MCF 10A (cell line): ENCODE results near the gene MGAT4D.

DNA sequence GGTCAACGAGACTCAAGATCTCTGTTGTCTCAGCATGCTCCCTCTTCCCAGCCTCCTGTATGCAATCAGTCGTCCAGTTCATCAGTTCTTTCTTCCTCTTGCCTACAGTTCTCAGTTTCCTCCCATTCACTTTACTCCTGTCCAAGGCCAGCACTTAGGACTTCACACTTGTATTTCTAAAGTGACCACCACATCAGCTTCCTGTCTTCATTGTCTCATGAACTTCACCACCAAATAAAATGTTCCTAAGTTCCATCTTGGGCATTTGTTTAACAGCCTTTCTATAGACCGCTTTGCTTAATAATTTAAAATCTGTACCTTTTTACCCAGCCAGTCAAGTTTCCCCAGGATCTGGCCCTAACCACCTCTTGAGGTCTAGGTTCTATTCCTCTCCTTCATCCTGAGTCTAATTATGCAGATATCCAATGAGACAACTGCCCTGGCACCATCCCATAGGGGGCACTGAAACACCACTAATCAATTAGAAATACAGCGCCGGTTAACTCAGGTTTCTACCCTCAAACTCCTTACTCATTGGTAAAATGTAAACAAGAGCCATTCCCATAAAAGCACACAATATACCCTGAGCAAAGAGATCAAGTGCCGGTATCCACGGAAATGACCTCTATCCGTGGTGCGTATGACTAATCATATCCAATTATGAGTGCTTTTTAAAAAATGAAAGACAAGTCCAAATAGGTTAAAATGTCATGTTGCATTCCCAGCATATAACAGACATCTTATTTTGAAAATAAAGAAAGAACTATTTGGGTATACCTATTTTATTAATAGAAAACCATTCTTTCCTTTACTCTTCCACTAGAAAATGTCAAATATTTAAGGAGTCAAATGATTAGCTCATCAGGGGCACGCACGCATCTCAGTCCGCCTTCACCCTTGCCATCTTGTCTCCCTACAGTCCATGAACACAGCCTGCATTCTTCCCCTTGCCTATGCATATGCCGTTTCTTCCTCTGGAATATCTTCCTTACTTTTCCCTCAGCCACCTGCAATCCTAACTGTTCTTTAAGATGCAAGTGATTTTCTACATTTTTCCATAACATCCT is 141.3 kb downstream of the MAML3 start:
- PRO-cap, result no peak
- RRBS, result 11% methylated on average over 1 of the region's 13 CpGs

DNA sequence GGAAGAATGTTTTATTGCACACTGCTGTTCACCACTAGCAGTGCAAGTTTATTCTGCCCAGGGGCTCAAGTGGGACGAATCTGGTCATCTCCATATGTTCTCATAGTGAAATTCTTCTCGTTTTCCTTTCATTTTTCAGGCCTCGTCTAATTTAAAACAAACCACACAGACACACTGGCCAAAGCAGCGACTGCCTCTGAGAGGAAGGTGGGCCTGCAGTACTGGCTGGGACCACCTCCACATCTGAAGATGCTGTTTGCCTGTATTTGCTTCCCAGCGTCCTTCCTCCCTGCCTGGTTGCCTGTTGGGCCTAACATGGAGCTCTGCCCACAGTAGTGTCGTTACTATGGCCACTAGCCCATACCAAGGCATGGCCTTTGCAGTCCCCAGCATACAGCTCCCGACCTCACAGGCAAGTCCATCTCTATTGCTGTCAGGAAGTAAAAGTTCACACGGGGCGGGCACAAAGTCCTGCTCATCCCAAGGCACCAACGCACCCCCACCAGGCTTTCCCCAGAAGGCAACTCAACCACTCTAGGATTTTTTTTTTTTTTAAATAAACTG is 71.7 kb downstream of the MAML3 start:
- PRO-cap, result no peak
- RRBS, result no CpG with 5 or more reads among the region's 10 CpGs

GRCh38 chr4:140085008-140086104 is 68.6 kb downstream of the MAML3 start:
- PRO-cap, result no peak
- RRBS, result no CpG with 5 or more reads among the region's 16 CpGs

- PRO-cap, result no peak
- RRBS, result no CpG with 5 or more reads among the region's 4 CpGs
Measured at GRCh38 chr4:140092796-140093232, 61.2 kb downstream of the MAML3 start.

DNA sequence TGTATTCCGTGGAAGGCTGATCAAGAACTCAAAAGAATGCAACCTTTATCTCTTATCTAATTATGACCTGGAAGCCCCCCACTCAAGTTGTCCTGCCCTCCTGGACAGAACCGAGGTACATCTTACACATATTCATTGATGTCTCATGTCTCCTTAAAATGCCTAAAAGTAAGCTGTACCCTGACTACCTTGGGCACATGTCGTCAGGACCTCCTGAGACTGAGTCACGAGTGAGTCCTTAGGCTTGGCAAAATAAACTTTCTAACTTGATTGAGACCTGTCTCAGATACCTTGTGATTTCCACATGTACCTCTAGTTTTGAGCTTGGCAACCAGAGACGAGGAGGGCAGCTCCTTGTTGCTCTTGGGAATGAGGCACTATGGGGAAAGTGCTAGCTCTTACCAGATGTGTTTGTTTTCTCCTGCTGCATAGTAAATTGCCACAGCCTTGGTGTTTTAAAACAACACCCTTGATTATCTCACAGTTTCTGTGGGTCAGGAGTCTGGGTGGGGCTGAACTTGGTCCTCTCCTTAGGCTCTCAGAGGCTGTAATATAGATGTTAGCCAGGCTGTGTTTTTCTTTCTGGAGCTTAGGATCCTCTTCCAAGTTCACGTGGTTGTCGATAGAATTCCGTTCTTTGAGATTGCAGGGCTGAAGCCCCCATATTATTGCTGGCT is 59.1 kb upstream of the MAML3 start:
- PRO-cap, result no peak
- RRBS, result no CpG with 5 or more reads among the region's 8 CpGs

GRCh38 chr4:140237407-140238268 is 83.7 kb upstream of the MAML3 start:
- PRO-cap, result no peak
- RRBS, result no CpG with 5 or more reads among the region's 14 CpGs

DNA sequence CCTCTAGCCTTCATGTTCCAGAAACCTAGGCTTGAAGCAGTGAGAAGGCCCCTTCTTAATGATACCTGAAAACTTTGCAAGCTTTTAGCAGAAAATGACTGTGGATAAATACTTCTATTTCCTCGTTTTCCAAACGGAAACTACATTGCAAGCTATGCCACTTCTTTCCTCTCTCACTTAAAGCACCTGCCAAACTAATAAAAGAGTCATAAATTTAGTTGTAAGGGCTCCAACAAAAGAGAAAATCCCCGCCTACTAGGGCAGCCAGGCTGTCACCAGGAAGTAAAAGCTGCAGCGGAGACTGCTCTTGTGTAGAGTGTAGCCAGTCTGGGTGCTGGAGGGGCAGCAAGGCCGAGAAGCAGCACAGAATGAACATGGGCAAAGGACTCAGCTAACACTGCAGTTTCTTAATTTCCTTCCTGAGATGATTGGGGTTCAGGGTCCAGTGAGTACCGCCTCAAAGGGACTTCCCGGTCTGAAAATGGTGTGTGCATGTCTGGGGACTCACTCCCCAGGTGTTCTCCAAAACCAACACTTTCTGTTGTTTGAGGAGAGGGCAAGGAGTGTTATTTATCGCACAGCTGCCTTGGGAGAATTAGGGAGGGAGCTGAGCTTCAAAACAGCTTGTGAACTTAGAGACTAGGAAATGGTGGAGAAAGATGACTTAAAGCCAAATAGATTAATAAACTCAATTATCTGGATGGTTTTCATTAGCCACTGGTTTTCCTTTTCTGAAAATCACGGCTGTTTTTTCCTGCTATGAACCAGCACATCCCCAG is 89.4 kb upstream of the MAML3 start:
- PRO-cap, result no peak
- RRBS, result no CpG with 5 or more reads among the region's 9 CpGs

- PRO-cap, result no peak
- RRBS, result 97% methylated on average over 6 of the region's 79 CpGs
Measured at GRCh38 chr4:140497439-140498639, at the start of gene MGAT4D. MGAT4D (minus strand) TSS chr4:140498293.

- PRO-cap, result no peak
- RRBS, result no CpG with 5 or more reads among the region's 6 CpGs
Measured at GRCh38 chr4:140659123-140659825, 90.5 kb upstream of the UCP1 start.

DNA sequence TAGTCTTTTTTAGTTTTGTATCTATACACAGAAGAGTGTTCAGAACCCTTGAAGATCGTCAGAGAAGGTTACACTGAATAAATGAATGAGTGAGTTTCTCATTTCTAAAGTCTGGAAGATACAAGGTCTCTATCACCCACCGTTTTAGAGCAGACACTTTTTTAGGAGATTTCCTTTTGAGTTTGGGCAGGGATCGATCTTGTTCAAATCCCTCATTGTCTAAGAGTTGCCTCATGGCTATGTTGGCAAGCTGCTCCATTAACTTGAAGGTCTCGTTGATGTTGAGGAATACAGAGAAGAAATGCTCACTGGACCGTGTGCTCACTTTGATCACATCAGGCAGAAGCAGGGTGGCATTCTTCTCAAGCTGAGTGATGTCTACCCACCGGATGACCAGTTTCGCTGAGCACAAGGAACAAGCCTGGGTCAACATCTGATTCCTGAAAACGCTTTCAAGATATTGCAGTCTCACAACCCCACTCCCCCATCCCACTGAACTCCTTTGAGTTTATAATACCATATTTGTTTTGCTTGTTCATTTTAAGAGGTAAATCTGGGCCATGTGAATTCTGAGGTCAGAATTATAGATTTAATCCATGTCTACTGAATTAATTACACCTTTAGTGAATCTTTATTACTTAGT is 77.3 kb downstream of the TBC1D9 start:
- PRO-cap, result no peak
- RRBS, result no CpG with 5 or more reads among the region's 8 CpGs

DNA sequence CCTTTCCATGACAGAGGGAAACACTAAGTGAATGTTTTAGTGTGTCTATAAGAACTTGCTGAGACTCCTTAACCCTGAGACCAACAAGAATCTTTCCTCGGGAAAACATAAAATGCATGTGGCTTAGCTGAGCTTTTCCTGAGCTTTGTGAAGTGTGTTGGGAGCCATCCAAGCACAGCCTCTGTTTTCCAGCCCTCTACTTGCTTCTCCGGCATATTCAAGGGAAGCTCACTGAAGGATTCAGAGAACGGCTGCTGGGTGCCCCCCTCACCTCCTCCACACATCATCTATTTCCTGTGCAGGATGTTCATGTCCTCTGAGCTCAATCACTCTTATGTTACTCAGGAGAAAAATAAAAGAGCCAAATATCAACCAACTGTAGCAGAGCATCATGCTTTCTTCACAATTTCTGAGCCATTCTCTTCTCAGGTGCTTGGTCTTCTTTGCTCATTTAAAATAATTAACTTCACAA is 492.2 kb downstream of the IL15 start:
- PRO-cap, result no peak
- RRBS, result no CpG with 5 or more reads among the region's 3 CpGs

DNA sequence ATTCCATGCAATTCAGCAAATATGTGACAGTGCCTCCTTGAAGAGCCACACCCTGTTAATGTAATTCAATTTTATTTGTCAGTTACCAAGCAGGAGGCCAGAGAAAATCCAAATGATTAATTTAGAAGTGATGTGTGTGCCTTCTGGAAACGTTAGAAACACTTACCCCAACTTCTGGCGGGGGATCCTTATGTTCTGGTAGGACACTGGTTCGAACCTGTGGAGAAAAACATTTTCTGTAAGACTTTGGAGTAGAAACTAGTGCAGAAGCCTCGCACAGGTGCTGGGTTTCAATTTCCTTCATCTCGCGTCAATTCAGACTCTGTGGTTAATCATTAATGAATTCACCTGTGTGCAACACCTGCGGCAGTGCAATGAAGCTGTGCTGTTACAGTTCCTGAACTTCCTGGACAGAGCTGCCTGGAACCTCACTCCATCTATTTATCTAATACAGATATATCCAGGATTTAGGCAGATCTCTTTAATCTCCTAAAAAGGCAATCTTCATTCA is 531.5 kb downstream of the INPP4B start:
- PRO-cap, result no peak
- RRBS, result no CpG with 5 or more reads among the region's 7 CpGs

- PRO-cap, result no peak
- RRBS, result no CpG with 5 or more reads among the region's 7 CpGs
Measured at GRCh38 chr4:142817245-142817796, 28.8 kb downstream of the INPP4B start.

DNA sequence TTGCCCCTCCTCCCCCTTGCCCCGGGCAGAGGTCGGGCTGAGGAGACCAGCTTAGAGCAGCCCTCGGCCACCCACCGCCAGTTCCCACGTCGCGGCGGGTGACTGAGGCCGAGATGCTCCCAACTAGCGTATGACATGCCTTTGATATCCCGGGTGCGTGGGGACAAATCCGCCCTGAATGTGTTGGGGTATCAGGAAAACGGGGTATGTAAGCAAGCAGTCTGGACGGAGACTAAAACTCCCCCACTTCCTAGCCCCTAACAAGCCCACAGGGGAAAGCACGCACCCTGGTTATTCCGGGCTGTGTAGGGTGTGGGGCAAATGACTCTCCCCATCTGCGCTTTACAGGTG is 963 bp upstream of the INPP4B start:
- PRO-cap, result no peak
- RRBS, result no CpG with 5 or more reads among the region's 18 CpGs

- PRO-cap, result no peak
- RRBS, result no CpG with 5 or more reads among the region's 3 CpGs
Measured at GRCh38 chr4:143163091-143163532, 21.6 kb upstream of the USP38 start.

DNA sequence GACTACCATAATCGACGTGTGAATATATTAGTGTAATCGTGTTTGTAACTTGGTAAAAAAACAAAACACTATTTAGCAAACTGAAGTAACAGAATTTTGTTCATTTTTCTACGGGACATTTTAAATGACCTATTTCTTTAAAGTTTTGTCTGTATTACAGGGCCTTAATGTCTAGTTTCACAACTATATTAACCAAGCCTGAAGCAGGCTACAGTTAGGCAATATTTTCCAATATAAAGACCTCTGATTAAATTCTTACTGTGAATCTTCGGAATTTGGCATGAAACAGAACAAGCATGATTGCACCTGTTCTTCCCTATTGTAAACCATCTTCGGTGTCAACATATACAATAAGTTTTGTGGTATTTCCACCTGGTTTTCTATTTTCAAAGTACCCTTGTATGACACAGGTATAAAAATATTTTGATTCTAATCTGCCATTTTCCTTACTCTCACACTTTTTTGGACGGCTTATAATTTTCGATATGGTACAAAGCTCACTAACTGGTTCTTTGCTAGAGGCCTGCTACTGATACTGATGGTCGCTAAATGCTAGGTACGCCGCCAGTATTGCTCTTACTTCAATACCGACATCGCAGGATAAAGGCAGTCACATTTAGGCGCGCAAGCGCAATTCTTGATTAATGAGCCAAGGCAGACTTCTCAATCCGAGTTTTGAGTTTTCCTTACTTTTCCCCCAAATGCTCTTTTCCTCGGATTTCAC is 737 bp upstream of the USP38 start:
- PRO-cap, result bidirectional peak, plus-strand start at position 584 of the sequence, minus-strand start at position 572 of the sequence
- RRBS, result no CpG with 5 or more reads among the region's 18 CpGs

DNA sequence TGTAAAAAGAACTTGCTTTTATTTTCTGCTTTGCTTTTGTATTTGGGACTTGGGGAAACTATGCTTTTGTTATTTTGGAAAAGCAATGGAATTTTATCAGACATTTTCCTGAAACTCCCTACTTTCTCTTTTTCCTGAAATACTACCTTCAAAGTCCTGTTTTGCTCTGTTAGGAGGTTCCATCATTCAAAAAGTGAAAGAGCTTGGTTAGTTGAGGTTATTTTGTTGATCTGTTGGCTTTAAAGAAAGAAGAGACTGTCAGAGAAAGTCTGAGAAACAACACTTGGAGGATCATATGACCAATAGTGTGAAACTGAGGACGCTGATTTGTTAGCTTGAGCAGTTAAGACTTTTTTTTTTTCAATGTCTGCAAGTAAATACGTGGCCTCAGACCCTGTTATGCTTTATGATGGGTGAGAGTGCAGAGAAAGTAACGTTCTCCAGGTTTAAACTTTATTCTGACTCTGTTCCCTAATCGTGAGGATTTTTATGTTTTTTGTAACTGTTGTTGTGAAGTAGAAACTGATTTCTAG is 45.8 kb downstream of the GAB1 start:
- PRO-cap, result bidirectional peak, plus-strand start at position 407 of the sequence, minus-strand start at position 245 of the sequence
- RRBS, result no CpG with 5 or more reads among the region's 4 CpGs

DNA sequence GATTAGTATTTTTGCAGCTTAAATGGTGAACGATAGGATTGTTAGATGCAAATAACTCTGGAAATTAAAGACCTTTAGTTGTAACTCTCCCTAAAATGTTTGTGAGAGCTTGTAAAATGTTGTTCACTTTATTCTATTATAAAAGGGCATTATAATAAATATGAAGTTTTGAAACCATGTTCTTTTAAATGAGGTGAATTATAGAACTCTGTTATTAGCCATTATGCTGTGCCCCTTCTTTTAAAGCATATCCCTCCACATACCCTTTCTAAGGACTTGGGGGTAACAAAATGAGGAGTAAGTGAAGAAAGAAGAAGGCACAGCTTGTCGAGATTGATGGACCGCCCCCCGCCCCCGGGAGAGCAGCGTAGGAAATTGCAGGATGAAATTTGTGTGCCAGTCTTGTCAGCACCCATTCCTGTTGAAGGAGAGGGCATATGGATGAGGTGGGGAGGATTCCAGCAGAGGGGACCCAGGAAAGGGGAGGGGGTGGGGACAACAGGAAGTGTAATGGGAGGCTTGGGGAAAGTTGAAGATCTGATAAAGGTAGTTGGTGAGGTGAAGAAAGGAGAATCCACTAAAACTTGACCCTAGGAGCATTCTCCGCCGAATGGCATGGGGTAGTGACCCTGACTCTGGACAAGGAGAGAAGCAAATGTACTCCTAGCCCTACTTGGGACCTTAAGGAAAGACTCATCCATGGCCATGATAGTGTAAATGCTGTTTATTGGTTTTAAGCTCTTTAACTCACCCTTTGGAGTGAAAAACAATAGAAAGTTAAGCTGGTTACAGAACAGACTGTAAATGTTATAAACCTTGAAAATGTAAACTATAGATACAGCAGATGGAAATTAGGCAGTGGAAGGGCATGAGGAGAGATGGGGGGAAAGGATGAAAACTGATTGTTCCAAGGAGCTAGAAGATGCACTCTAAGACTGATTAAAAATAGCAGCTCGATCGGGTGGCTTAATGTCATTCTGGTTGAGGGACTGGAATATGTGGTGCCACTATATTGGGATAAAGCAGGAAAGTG is 59.2 kb downstream of the GAB1 start:
- PRO-cap, result no peak
- RRBS, result no CpG with 5 or more reads among the region's 10 CpGs

DNA sequence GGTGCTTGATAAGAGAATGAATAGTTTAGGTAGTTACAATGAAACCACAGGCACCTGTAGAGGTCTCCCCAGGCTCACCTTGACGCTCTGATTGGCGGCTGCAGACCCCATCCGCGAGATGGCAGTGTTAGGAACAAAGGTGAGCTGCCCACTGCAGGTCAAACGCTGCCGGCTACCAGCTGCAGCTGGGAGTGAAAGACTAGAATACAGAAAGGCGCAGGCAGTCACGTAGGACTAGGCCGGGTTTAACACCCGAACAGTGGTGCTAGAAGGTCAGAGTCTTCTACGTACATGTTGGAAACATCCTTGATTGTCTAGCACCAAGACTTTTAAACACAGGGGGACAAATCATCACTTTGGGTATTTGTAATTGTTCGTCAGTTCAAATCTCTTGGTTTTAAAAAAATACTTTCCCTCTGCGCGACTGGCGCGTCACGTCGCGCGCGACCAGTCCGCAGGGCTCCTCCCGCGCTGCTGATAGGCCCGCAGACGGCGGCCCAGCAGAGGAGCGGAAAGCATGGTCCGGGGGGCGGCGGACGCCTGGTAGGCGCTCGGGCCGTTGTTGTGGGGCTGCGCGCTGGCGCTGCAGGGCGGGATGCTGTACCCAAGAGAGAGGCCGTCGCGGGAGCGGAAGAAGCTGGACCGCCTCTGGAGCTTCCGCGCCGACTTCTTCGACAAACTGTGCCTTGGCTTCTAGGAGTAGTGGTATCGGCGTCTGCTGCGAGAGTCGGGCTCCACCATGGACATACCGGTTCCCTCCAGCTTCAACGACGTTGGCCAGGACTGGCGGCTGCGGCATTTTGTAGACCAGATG is 45.7 kb downstream of the SMARCA5 start:
- PRO-cap, result no peak
- RRBS, result 74% methylated on average over 4 of the region's 57 CpGs

DNA sequence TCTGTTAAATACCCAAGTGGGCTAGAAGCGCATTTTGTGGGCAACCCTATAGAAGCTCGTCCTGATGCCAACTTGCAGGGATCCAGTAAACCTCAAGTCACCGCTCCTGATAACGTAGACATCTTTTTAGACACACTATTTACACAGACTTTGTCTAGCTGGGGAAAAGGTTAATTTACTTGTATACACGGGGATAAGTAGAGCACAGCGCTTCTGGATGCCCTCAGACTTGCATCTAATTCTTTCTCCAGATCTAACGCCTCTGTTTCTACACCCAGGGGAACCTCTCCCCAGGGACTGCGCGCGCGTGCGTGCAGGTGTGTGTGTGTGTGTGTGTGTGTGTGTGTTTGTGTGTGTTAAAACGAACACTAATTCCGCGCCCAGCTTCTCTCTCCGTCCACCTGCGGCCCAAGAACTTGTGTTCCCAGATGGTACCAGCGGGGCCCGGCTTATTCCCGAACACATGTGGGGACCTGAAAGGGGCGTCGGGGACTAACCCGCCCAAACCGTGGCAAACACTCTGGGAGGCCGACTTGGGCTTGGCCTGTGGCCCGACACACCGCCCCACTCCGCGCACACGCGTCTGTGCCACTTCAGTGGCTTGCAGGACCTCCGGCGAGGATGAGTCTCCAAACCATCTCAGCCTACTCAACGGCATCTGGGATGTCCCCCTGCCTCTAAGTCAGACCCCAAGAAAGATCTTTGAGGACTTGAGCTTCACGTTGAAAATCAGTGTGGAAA is 995 bp upstream of the HHIP start:
- PRO-cap, result no peak
- RRBS, result no CpG with 5 or more reads among the region's 35 CpGs